ENCODE measurements around the genes TMEM80 and EPS8L2.

DNA sequence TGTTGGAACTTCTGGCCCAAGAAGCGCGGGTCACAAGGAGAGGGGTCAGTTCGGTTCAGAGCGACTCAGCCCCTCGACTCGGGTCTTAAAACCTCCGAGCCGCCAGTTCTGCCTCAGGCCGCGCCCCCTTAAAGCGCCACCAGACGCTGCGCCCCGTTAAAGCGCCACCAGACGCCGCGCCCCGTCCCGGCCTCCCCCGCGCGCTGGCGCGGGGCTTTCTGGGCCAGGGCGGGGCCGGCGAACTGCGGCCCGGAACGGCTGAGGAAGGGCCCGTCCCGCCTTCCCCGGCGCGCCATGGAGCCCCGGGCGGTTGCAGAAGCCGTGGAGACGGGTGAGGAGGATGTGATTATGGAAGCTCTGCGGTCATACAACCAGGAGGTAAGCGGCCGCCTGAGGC is 1.1 kb downstream of the RIC8A start:
- PRO-cap: bidirectional peak, plus-strand start at position 226 of the sequence, minus-strand start at position 130 of the sequence

- PRO-cap: no peak
Observed at GRCh38 chr11:277973-278270, 285 bp upstream of the NLRP6 start.

DNA sequence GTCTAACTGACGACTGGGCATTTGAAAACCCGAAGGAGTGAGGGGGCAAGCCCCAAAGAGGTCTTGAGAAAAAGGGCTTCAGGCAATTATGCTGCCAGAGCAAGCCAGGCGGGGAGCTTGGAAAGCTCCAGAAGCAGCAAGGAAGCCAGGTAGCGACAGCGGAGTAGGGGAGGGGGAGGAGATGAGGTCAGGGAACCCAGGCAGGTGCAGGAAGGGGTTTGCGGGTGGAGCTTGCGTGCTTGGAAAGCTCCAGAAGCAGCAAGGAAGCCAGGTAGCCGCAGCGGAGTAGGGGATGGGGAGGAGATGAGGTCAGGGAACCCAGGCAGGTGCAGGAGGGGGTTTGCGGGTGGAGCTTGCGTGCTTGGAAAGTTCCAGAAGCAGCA is 1.7 kb upstream of the PGGHG start:
- PRO-cap: unidirectional peak, plus-strand start at position 280 of the sequence

- PRO-cap: no peak
Observed at GRCh38 chr11:288508-288884, 430 bp upstream of the PGGHG start.

DNA sequence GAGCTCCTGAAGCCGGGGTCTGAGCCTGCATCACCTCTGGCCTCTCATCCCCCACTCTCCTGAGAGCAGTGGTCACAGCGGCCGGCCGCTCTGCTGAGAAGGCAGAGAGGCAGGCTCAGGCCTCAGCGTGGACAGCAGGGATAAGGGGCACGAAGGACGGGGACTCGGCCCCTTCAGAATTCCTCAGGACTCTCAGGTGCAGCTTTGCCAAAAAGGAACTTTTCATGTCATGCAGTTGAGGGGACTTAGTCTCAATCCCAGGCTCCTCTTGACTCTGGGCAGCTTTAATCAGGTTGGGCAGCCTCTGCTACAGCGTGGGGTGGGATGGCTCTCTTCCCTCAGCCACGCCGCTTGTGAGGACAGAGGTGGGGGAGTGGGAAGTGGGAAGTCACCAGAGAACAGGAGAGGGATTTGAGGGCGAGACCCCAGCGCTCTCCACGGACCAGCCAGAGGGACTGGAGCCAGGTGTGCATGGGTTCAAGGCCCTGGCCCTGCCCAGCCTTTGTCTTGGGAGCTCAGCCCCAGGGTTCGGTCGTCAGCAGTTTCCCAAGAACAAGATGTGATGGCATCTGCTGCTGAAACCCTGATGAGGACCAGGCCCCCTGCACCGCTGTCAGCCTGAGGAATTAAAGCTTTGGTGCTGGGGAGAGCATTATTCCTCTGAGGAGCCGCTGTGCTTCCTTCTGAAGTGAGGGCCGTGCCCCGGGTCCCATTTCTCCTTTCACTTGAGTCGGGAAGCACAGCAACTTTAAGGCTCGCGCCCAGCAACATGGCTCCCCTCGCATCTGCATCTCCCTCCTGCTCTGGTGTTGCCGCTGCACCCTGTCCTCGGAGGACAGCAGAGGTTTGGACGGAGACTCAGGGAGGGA is 4.1 kb downstream of the IFITM5 start:
- PRO-cap: no peak

DNA sequence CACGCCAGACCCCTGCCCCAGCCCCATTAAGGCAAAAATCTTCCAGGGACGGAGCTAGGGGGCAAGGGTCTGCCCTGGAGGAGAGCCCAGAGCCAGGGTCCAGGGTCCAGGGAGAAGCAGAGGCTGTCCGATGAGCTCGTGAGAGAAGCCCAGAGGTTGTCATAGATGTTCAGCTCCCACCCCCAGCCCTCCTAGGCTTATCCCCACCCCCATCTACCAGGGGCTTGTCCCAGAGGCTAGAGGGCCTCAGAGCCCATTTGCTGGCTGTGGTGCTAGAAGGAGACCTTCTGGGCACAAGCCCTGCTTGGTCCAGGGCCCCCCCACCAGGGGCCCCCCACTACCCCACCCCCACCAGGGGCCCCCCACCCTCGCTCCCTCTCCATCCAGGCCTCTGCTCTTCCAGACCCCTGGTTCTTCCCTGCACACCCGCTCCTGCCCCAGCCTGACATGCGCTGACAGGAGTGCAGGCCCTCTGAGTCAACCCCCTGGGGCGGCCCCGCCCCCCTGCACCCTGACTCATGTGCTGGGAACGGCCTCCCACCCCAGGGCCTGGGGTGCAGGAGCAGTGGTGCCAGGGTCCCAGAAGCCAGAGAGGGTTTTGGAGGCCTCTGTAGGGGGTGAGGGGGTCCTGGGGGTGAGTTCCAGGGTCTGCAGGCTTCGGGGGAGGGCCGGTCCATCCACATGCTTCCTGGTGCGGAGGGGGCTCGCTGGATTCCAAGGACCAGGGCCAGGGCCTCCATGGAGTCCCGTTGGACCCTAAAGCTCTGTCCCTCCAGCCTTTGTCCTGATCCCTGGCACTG is 908 bp upstream of the PKP3 start:
- PRO-cap: bidirectional peak, plus-strand start at position 545 of the sequence, minus-strand start at position 449 of the sequence

DNA sequence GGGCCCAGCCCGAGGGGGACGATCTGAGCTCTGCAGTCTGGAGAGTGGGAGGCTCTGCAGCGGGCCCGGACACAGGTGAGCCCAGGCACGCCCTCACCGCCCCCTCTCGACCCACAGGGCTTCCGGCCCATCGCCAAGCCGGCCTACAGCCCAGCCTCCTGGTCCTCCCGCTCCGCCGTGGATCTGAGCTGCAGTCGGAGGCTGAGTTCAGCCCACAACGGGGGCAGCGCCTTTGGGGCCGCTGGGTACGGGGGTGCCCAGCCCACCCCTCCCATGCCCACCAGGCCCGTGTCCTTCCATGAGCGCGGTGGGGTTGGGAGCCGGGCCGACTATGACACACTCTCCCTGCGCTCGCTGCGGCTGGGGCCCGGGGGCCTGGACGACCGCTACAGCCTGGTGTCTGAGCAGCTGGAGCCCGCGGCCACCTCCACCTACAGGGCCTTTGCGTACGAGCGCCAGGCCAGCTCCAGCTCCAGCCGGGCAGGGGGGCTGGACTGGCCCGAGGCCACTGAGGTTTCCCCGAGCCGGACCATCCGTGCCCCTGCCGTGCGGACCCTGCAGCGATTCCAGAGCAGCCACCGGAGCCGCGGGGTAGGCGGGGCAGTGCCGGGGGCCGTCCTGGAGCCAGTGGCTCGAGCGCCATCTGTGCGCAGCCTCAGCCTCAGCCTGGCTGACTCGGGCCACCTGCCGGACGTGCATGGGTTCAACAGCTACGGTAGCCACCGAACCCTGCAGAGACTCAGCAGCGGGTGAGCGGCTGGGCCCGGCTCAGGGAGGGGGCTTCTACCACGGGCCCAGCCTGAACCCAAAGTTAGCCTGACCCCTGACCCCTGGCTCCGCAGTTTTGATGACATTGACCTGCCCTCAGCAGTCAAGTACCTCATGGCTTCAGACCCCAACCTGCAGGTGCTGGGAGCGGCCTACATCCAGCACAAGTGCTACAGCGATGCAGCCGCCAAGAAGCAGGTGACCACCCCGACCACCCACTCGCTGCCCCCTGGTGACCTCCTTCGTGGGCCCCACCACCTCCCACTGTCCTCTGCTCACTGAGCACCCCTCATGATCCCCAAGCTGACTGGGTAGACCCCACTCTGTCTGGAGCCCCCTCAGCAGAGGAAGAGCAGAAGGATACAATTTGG is 3.1 kb downstream of the PKP3 start:
- PRO-cap: unidirectional peak, minus-strand start at position 566 of the sequence

DNA sequence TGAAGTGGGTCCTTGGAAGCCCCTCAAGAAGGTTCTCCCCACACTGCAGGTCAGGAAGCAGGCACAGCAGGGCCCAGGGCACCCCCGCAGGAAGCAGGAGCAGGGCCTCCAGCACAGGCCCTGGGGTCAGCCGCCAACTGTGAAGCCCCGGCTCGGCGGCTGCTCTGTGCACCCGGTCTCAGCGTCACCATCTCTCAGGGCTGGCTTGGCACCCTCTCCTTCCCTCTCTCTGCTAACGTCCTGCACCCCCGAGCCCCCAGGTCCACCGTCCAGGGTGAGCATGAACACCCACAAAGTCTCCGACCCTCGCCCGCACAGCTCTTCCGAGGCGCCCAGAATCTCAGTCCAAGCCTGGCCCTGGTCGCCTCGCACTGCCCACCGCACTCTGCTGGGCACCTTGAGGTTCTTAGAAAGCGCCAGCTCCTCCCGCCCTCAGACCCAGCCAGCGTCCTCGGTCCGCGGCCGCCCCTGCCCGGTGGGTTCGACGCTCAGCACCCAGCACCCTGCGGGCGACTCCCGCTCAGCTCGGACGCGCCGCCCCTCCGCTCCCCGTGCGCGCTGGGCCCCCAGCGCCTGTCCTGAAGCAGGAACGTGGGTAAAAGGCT is 1.4 kb upstream of the SIGIRR start:
- PRO-cap: no peak

DNA sequence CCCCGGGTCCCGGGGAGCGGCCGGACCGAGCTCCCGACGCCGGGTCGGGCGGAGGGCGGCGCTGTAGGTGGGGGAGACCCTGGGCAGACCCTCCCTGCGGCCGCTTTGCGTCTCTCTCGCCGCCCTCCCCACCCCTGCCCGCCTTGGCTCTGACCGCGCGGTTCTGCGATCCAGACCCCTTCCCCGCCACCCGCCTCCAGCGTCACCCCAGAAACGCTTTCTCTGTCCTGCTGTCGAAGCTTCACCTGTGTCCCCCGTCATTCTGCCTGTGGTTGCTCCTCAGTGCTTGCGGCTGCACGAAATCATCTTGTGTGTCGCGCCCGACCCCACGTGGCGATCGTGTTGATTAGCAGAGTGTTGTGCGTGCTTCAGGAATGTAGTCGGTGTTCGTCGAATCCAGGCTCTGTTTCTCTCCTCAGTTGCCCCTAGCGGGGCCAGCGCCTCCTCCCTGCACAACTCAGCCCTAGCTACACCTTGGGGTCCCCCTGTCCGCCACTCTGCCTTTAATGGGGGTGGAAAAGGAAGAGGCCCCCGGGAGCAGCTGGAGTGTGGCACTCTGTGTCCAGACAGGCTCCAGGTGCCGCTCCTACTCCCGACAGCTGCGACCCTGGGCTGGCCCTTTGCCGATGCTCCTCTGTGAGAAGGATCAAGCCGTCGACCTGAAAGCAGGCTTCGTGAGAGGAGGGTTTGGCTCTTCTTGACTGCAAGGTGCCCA is 864 bp downstream of the PTDSS2 start:
- PRO-cap: unidirectional peak, minus-strand start at position 274 of the sequence

DNA sequence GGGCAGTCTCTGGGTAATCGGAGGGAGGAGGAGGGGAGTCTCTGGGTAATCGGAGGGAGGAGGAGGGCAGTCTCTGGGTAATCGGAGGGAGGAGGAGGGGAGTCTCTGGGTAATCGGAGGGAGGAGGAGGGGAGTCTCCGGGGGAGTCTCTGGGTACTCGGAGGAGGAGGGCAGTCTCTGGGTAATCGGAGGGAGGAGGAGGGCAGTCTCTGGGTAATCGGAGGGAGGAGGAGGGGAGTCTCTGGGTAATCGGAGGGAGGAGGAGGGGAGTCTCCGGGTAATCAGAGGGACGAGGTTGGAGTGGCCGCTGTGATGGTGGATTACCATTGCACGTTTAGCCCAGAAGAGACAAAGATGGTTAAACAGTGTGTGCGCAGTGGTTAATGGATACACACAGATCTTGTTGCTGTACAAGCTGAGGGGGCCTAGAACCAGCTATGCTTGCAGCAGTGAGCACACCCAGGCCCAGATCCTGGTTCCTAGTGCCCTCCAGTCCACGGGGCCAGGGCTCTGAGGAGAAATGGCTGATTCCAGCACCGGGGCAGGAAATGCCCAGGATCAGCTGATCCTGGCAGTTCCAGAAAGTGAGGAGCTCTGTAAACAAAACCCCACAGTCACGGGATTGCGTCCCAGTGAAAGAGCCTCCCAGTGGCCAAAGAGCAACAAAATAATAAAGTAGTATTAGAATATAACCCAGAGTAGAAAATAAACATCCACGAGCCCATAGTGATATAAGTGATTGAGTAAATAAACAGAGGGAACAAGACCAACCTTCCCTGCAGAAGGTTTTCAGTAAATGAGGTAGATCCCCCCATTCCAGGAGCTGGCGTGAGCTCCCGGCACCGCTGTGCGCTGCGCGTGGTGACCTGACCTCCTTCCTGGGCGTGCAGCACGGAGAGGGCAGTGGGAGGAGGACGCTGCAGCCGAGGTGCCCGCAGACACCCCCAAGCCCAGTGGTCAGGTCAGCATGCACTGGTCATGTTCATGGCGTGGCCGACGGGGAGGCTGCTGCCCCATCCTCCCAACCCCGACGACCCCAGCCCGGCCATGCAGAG is 19.5 kb downstream of the PTDSS2 start:
- PRO-cap: unidirectional peak, plus-strand start at position 284 of the sequence; bidirectional peak, plus-strand start at position 611 of the sequence, minus-strand start at position 521 of the sequence

DNA sequence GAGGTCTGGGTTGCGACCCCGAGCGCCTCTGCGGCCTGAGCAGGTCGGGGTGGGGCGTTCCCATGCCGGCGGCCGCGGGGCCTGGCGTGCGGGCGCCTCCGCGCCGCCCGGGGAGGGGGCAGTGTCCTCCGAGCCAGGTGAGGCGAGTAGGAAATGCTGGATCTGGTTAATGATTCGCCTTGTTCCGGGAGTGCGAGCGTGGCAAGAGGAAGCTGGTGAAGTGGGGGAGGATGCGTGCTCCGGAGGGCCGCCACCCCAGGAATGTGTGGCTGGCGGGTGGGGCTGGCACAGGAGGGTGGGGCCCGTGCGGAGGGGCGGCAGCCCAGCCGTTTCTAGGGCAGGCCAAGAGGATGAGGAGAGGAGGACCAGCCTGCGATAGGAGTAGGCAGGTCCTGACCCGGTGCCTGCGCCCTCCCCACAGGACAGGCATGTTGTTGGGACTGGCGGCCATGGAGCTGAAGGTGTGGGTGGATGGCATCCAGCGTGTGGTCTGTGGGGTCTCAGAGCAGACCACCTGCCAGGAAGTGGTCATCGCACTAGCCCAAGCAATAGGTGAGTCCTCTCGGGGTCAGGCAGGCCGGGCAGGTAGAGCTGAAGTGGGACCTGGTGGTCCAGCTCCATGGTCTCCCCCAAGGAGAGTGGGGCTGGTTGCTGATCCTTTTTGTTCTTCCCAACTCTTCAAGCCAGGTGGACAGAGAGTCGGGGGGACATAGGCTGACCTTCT is 733 bp downstream of the RASSF7 start:
- PRO-cap: bidirectional peak, plus-strand start at position 345 of the sequence, minus-strand start at position 164 of the sequence

DNA sequence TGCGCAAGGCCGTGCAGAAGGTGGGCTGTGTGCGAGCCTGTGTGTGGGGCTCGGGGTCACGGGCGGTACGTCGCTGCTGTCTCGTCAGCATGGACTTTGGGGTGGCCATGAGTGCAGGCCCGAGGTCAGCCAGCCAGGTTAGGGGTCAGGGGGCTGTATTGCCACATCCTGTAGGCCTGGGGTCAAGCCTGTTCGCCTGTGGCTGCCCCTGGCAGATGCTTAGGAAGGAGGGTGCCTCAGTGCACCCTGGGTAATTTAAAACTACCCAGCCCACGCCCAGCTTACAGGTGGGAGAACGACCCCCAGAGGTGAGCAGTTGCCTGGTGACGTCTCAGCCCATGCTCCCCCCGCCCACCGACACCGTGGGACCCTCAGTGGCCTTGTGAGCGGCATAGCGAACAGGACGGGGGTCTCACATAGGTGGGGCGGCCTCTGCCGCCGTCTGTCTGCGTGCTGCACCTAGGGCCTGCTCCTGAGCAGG is 4.6 kb downstream of the IRF7 start:
- PRO-cap: no peak

DNA sequence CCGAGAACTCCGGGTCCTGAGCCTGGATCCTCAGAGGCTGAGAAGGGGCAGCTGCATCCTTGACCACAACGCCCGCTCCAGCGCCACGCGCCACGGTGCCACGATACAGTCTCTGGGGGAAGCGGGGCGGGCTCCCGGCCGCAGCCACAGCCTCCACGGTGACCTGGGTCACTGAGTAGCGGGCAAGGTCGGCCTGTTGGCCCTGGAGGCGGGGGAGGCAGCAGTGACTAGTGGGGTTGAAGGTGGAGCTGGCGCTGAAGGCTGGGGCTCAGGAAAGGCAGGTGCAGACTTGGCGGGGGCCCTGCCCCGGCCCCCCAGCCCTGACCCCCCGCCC is 3.9 kb upstream of the IRF7 start:
- PRO-cap: no peak

DNA sequence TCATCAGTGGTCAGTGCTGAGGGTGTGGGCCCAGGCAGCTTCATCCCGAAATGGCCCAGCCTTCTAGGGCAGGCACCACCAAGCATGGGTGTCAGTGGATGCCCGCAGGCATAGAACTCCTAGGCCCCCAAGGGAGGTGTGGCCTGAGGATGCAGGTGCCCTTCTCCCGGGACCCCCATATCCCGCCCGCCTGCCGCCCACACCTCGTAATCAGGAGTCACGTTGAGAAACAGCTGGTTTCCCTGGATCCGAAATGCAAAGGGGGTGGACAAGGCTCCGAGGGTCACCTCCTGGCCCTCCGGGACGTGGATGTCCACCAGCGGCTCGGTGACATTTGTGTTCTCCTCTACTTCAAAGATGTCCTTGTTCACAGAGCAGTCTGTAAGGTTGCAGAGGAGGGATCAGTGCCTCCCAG is 394 bp downstream of the CDHR5 start:
- PRO-cap: no peak

- PRO-cap: no peak
Observed at GRCh38 chr11:674417-674863, 20.6 kb downstream of the DEAF1 start.

GRCh38 chr11:695473-696423 is at the start of gene TMEM80:
TMEM80 (plus strand) TSS chr11:695816.
- PRO-cap: bidirectional peak, plus-strand start at chr11:695802, minus-strand start at chr11:695651

GRCh38 chr11:705662-706310 is at the start of gene EPS8L2:
EPS8L2 (plus strand) TSS chr11:706231.
- PRO-cap: bidirectional peak, plus-strand start at chr11:706208, minus-strand start at chr11:706015

- PRO-cap: unidirectional peak, plus-strand start at chr11:725777; unidirectional peak, plus-strand start at chr11:725797; unidirectional peak, plus-strand start at chr11:725975
Observed at GRCh38 chr11:725435-726206, 19.6 kb downstream of the EPS8L2 start.

GRCh38 chr11:762947-763984 is 14.0 kb downstream of the GATD1 start:
- PRO-cap: unidirectional peak, minus-strand start at chr11:763382

- PRO-cap: no peak
Observed at GRCh38 chr11:811437-812109, 1.8 kb downstream of the RPLP2 start.